AG08470 (cell line): ENCODE results near the genes DTNBP1 and MYLIP.

DNA sequence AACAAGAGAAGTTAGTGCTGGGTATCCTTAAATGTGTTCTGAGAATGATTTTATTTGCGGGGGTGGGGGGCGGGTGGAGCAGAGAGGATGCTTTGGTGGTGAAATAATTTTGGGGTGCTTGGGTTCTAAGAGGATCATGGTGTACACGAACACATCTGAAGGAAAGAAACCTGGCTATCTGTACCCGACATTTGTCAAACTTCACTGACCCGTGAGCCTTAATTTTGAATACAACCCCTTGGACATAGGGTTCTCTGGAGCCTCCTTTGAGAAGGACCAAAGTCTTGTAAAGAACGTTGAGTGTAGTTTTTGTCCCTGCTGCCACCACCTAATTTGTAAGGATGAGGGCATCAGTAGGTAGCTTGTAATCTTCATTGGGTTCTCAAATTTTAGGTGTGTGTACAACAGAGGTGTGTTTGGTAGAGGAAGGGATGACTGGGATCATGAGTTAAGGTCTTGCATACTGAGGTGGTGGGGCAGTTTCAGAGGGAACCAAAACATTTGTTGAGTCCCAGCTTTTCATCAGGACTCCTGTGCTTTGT, 53.1 kb downstream of the JARID2 start:
- RRBS = no CpG with 5 or more reads among the region's 6 CpGs

DNA sequence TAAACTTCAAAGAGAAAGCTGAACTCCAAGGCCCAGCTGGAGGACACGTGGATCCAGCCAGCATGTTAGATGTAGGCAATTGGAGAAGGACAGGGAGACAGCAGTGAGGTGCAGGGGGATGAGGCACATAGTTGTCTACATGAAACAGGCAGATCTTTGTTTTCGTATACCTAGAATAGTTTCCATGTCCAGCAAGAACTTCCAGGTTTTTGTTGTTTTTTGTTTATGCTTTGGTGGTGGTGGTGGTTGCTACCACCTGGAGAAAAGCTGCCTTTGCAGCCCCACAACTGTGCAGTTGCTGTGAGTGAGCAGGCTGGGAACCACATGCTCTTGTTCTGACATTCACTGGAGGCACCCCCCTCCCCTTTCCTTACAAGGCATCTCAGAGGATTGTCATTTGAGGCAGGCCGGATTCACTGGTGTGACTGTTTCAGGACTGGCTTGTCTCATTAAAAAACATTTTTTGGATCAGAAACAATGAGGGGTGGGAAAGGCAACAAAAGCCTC, 72.4 kb downstream of the JARID2 start:
- RRBS = 57% methylated on average over 1 of the region's 3 CpGs

DNA sequence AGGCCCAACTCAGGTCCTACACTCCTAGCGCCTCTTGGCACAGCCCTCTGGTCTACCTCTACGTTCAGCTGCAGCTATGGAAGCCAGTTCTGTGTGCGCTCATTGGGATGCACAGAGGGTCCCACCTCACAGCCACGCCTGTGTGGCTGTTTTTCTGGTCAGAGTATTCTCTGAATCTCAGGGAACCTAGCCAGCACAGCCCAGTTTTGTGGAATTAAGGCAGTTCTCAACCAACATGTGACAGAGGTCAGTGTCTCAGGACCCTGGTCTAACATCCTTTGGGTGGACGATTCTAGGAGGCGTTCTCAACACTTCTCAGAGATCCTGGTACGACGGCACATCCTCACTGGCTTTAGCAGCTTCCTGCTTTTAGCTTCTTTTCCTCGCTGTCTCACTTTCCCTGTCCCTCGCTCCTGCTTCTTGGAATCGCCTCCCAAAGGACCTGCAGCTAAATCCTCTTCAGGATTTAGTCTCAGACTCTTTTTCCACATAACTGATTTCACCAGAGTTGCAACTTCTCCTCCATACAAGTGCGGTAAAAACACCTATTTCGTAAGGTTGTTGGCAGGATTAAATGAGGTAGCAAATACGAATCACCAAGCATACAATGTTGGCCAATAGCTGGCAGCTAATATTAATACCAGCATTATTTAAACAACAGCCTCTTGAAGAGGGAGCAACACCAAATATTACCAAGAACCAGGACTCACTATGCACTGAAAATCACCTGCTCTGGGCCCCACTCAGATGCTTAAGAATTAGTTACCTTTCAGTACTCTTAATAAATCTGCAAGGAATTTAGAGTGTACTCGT, 123.2 kb downstream of the DTNBP1 start:
- RRBS = no CpG with 5 or more reads among the region's 15 CpGs

GRCh38 chr6:15662182-15663241, at the start of gene DTNBP1:
DTNBP1 (minus strand) TSS chr6:15663028.
- RRBS = 1% methylated on average over 58 of the region's 121 CpGs

GRCh38 chr6:15994846-15995285, 134.0 kb upstream of the MYLIP start:
- RRBS = no CpG with 5 or more reads among the region's 5 CpGs

- RRBS = 2% methylated on average over 31 of the region's 89 CpGs
Observed at GRCh38 chr6:16128976-16129839, at the start of gene MYLIP. MYLIP (plus strand) TSS chr6:16129086.

- RRBS = no CpG with 5 or more reads among the region's 8 CpGs
Observed at GRCh38 chr6:16137699-16139073, 9.3 kb downstream of the MYLIP start.

- RRBS = no CpG with 5 or more reads among the region's 8 CpGs
Observed at GRCh38 chr6:16151344-16152441, 22.8 kb downstream of the MYLIP start.

- RRBS = no CpG with 5 or more reads among the region's 7 CpGs
Observed at GRCh38 chr6:16355983-16356527, 117.7 kb downstream of the GMPR start.

GRCh38 chr6:16476787-16477637, 238.6 kb downstream of the GMPR start:
- RRBS = no CpG with 5 or more reads among the region's 9 CpGs

DNA sequence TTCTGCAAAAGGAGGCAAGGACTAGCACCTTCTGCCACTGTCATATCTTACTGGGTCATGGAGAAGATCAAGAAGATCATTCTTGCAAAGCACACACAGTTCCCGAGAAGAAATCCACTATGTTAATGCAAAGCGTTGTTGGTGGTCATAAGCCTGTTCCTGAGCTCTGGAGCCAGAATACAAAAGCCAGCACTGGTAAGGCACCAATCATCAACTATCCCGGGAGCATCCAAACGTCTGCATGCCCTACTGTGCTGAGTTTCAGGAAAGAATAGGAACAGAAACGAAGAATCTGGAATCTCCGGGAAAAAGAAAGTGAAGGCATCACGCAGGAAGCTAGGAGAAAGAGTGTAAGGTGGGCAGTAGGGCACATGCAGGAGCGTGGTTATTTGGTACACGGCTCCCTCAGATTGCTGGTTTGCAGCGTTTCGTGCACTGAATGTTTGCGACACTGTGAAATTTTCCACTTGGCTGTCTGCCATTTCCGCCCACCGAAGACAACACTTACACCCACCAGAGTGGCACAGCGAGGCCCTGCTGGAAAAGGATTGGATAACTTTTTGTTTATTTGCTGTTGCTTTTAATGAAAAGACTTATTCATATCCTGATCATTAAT, 248.1 kb downstream of the GMPR start:
- RRBS = 77% methylated on average over 4 of the region's 15 CpGs

DNA sequence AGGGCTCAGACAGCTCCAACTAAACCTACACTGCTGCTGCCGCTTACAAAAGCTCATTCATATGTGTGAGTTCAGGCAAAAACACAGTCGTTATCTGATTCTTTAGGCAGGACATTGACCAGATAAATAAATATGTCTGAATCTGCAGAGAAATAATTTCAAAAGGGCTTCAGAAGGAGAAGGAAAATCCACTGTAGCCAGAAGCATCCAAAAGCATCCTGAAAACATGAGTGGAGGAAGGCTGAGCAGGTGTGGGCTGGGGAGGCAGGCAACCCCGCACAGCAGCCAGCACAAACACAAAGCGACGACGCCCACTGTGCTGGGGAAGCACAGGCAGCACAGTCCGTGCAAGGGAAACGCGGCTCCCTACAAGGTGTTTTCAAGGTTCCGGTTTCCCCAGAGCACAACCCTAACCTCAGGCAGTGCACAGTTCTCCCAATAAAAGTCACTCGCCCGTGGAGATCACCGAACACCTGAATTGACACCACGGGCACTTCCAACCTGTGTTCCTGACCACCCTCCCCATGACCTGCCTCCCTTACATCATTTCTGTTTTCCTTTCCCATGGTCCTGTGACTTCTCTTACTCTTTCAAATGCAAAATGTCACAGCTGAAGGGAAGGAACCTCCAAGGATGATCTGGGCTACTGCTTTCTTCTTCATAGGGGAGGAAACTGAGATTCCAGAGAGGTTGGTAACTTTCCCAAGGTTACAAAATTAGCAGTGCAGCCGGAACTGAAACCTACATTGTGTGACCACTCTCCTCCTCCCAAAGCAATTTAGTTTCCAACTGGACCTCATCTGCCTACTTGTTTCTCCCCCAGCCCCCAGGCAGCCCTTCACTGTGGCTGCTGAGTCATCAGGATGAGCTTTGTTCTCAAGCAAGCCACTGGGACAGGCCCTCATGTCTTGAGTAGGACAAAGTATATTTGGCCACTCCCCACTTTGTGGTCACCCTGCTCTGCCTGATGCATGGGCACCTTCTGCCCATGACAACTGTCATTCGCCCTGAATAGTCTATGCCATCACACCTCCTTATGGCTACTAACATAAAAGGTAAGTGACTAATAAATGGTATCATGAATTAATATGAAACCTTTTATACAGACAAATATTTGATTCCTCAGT, 125.3 kb downstream of the ATXN1 start:
- RRBS = no CpG with 5 or more reads among the region's 16 CpGs

- RRBS = no CpG with 5 or more reads among the region's 5 CpGs
Observed at GRCh38 chr6:16674717-16675477, 86.4 kb downstream of the ATXN1 start.

GRCh38 chr6:16985677-16986133, 116.1 kb upstream of the STMND1 start:
- RRBS = no CpG with 5 or more reads among the region's 6 CpGs

- RRBS = 2% methylated on average over 18 of the region's 52 CpGs
Observed at GRCh38 chr6:17281794-17282851, 962 bp downstream of the RBM24 start.

DNA sequence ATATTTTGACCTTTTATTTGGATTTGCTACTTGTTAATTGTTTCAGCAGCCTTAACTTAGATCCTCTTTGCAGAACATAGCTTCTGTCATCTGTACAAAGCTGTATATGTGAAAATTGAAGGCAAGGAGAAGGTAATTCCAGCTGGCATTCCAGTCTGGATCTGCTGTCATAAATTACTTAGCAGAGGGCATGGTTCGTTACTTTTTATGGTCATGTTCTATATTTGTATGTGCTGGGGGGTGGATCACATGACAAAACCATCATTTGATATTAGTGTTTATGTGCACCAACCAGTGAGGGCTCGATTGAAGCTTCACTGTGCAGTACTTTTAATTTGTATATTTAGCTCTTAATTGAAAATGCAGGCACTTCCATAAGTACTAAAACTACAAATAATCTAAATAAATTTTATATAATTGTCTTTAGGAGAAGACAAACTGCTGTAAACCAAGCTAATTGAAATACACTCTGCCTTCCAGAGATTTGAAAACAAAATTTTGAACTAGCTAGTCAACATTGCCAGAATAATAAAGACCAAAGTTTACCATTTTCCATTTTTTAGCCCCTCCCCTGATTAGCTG, 80.2 kb downstream of the CAP2 start:
- RRBS = no CpG with 5 or more reads among the region's 2 CpGs

DNA sequence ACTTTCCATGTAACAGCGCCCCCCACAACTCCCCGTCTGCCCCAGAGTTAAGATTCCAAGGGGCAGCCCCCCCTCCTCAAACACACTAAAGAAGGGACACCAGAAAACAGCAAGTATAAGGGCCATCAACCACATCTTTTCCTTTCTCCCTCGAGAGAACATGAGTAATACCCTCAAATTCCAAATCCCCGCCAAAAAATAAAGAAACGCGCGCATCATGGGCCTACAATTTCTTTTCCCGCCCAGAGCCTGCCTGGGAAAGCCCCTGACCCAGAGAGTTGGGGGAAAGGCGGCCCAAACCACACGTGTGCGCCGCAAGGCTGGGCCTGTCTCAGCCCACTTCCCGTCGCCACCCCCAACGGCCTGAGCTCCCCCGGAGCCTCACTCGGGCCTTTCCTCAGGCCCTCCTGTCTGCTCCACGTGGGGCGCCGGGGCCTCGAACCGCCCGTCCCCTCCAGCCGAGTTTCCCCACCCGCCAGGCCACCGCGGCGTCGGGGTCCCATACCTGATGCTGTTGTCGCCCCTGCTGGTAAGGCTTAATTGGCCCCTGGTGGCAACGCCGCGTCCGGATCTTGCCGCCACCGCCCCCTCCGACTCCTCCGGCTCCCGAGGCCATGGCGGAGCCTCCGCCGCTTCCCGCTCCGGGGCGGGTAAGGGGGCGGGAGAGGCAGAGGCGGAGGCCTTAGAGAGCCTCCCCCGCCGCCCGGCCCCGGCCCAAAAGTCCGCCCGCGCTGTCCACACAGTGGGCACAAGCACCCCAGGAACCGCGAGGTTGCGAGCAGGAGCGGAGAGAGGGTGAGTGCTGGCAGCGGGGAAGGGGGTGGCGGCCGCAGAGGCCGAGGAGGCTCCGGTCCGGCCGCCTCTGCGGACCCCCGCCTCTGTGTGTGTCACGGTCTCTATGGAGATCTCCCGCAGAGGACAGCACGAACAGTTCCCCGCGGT, 682 bp downstream of the NUP153 start:
- RRBS = 2% methylated on average over 18 of the region's 72 CpGs

DNA sequence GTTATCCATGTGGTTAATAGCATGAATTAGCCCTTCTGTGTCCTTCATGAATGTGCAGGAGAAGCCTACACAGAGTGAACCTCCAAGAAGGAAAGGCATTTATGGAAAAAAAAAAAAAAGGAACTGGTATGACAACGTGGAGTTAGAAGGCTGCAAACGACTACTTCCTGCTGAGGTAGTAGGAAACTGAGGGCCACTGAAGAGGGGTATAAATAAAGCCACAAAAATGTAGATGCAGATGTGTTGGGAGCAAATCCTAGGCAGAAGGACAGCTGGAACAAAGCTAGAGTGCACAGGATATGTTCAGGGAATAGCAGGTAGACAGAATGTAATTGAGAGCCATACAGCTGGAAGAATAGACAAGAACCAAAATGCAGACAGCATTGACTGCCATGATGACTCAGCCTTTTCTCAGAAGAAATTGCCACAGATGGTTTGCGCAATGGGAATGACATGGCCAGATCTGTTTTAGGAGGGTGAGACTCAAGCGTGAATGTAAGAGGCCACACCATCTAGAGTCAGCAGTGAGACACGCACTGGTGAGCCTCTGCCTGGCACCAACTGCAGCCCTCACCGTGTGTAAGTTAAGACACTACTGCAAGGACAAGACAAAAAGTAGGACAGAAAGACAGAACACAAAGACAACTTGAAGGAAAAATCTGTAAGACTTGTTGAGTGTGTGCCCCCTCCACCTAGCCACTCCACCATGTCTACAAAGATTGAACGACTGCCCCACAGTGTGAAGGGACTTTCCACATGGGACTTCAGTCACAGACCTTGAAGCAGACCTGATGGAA, 79.8 kb downstream of the KIF13A start:
- RRBS = no CpG with 5 or more reads among the region's 7 CpGs

- RRBS = 2% methylated on average over 9 of the region's 59 CpGs
Observed at GRCh38 chr6:17986560-17987374, 668 bp downstream of the KIF13A start.

DNA sequence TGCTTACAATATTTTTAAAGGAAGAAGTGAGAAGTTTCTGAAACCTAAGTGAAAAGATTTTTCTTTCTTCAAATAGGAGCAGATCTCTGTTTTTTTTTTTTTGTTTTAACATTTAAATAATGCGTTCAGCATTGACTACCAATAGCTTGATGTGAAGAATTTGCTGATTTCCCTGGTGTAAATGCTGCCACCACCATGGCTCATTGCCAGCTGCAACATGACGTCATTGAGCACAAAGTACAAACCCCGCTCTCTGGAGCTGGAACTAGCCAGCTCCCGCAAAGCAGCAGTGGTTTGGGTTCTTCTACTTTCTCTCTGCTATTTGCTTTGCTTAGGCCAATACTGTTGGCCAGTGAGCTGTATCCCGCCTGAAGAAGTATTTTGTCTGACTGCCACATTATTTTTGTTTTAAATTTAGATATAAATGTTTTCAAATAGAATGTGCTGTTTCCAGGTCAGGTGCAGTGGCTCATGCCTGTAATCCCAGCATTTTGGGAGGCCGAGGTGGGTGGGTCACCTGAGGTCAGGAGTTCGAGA, 47.3 kb upstream of the KIF13A start:
- RRBS = no CpG with 5 or more reads among the region's 7 CpGs